Bronchial lymph node (tissue), 1 donor: ENCODE results near the genes SPTBN4, LTBP4 and EGLN2.

DNA sequence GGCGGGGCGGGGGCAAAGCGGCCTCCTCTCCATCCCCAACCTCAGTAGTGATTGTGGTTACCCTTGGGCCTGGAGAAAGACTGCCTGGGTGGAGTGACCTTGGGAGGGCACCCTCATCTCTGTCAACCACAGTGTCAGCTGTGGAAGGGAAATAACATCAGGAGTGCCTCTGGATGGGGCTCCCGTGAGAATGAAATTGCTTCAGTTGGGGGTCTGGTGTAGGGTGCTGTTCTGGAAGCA lies 7.0 kb upstream of the TIMM50 start:
- PRO-cap = no peak

- PRO-cap = bidirectional peak, plus-strand start at chr19:39828547, minus-strand start at chr19:39828537
Measured at GRCh38 chr19:39828229-39829058, 5.5 kb downstream of the DYRK1B start.

- PRO-cap = no peak
Measured at GRCh38 chr19:39873176-39873635, 27.0 kb upstream of the FBL start.

GRCh38 chr19:39893317-39894379 lies 47.5 kb upstream of the FBL start:
- PRO-cap = no peak

- PRO-cap = no peak
Measured at GRCh38 chr19:39983168-39984468, 12.7 kb downstream of the PSMC4 start.

GRCh38 chr19:39997191-39997609 lies 340 bp downstream of the ZNF546 start:
- PRO-cap = no peak

DNA sequence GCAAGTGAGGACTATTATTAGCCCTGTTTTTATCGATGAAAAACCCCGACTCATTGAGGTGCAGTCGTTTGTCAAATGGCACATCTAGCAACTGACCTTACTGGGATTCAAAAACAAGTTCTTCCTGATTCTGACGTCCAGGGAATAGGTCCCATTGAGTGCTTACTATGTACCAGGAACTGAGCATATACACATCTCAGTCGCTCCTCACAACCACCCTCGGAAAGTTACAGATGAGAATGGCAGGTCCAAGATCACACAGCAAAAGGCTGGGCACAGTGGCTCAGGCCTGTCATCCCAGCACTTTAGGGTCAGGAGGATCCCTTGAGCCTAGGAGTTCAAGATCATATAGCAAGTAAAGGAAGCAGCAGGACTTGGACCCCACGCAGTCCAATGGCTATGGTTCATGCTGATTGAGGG lies 3.6 kb downstream of the C19orf47 start:
- PRO-cap = no peak

DNA sequence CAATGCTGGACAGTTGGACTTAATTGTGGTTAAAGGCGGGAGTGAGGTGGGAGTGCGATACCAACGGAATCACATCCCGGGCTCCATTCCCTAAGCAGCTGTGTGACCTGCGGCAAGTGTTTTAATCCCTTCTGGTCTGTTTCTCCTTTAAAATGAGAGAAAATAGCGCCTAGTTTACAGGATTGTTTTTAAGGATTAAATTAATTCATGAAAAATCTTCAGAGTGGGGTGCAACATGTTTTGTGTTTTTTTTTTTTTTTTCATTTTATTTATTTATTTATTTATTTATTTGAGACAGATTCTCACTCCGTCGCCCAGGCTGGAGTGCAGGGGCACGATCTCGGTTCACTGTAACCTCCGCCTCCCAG lies 687 bp upstream of the SERTAD1 start:
- PRO-cap = no peak

GRCh38 chr19:40442958-40443655 lies 1.0 kb downstream of the SERTAD3 start:
- PRO-cap = bidirectional peak, plus-strand start at chr19:40443374, minus-strand start at chr19:40443009; bidirectional peak, plus-strand start at chr19:40443436, minus-strand start at chr19:40443447

DNA sequence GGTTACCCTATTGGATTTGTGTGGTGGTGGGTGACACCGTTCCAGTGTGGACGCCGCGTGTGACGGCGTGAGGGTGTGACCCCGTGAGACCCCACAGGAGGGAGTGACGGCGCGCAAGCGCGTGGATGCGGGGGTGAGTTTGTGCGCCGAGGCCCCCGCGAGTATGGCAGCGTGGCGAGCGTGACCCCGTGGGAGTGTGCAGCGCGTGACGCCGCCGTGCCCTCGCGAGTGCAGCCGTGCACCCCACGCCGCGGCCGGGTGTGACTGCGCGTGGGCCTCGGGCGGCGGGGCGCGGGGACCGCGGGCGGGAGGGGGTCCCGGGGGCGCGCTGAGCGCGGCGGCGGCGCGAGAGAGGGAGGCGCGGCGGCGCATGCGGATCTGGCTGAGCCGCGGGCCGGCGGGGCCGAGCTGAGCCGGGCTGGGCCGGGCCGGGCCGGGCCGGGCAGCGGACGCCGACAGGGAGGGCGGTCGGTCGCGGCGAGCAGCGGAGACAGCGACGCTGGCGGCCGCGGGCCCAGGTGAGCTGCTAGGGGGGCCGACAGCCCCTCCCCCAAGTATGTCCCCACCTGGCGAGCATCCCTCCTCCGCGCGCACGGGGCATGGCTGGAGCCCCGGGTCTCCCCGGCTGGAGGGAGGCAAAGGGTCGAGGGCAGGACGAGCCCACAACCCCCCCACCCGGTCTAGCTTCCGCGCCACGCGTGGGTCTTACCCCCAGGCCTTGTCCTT lies at the start of gene SPTBN4:
TSS of gene SPTBN4 (plus strand) at position 214 of the 726 bp plus-strand sequence.
- PRO-cap = no peak

GRCh38 chr19:40590535-40591067 lies 10.6 kb upstream of the LTBP4 start:
- PRO-cap = no peak

- PRO-cap = unidirectional peak, plus-strand start at chr19:40601353
Measured at GRCh38 chr19:40600926-40601830, at the start of gene LTBP4. TSS of gene LTBP4 (plus strand) at chr19:40601369.

- PRO-cap = no peak
Measured at GRCh38 chr19:40634436-40634908, 33.3 kb downstream of the LTBP4 start.

DNA sequence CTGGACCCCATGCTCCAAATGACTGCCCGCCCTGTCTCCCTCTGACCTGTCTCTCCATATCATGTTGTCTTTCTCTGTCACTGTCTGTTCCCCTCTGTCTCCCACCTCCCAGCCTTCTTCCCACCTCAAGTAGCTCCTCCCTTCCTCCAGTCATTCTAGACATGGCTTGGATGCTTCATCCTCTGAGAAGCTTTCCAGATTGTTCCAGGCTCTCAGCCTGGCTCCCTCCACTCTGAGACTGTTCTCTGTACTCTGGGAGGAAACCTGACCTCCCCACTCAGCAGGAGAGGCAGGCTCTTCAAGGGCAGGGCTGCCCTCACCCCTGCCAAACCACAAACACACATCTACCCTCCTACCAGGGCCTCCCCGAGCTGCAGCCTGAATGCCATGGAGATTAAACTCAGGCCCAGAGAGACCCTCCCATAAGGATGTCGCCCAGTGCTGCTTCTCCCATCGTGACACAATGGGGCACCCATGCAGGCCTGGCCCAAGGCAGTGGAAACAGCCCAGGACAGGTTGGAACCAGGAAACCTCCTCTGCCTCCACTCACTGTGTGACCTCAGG lies 16.2 kb downstream of the NUMBL start:
- PRO-cap = no peak

GRCh38 chr19:40706047-40706779 lies 10.5 kb downstream of the COQ8B start:
- PRO-cap = no peak

GRCh38 chr19:40744485-40745254 lies 5.6 kb downstream of the ACTMAP start:
- PRO-cap = no peak

DNA sequence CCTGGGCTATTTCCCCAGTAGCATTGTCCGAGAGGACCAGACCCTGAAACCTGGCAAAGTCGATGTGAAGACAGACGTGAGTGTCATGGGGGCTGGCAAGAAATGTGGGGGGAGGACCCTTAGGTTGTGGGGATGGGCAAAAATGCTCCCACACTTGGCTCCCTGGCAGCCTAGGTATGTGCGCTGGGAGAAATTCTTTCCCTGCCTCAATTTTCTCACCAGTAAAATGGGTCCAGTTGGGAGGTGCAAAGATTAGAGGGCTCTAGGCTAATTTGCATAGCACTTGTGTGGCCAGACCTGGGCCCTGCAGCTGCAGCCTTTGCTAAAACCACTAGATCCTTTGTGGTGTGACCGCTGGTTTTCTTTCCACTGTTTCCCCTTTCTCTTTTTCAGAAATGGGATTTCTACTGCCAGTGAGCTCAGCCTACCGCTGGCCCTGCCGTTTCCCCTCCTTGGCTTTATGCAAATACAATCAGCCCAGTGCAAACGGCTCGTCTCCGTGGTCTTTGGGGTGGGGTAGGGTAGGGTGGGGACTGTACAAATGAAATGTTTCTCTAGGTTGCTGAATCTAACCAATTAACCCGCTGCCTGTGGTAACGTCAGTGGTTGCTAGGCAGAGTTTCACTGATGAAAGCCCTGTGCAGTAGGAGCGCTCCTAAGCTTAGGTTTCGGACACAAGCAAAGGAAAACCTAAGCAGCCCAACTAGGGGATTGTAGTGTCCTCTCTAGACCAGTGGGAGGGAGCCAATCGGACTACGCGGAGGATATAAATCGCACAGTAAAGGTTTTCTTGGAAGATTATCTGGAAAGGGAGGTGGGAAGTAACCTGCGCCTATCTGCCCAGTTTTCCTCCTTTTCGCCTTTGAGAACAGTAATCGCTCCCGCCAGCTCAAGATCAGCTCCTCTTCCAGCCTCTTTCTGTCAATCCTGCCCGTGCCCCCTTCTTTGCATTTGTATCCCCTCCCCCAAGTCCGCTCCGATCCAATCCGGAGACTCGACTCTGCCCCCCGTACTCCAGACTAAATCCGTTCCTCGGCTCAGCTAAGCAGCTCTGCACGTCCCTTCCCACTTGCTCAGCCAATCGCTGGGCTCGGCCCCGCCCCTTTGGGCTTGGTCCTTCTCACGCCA lies 679 bp upstream of the RAB4B start:
- PRO-cap = bidirectional peak, plus-strand start at position 334 of the sequence, minus-strand start at position 333 of the sequence; bidirectional peak, plus-strand start at position 392 of the sequence, minus-strand start at position 391 of the sequence; unidirectional peak, minus-strand start at position 864 of the sequence; bidirectional peak, plus-strand start outside the sequence, minus-strand start at position 1,021 of the sequence

DNA sequence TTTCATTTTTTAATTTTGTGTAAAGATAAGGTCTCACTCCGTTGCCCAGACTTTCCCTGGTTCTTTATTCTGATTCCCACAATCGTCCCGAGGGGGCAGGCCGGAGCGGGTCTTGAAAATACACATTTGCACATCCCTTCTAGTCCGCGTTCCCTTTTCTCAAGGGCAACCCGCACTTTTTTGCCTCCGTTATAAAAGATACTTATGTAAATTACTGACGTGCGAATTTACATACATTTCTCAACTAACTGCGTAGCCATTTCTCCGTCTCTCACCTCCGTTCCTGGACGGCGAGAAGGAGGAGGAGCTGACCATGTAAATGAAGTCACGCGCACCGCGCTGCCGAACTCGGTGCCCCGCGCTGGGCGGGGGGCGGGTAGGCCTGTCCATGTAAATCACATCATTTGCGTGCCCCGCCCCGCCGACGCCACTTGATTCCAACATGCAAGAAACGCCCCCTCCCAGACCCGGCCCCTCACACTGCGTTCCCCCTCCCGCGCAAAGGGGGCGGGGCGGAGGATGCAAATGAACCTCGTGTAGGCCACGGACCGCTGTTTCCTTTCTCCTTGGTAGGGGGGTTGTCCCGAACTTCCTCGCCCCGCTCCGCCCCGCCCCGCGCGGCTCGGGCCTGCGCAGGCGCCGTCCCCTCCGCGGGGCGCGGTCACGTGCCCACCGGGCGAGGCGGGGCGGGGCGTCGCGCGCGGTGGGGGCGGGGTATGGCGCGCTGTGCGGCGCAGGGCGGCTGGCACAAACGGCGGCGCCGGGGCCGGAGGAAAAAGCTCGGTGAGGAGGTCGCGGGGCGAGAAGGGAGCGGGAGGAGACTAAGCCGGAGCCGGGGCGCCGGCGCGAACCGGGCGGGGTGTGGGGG lies at the start of gene EGLN2:
TSS of gene EGLN2 (plus strand) at position 712 of the 868 bp plus-strand sequence.
- PRO-cap = bidirectional peak, plus-strand start at position 708 of the sequence, minus-strand start at position 285 of the sequence

GRCh38 chr19:40806628-40807496 lies 7.9 kb downstream of the EGLN2 start:
- PRO-cap = bidirectional peak, plus-strand start at chr19:40807011, minus-strand start at chr19:40806928

- PRO-cap = no peak
Measured at GRCh38 chr19:40833783-40834044, 16.5 kb downstream of the CYP2A6 start.